HCT116 (cell line): Measurements from ENCODE around the genes CLUH and OR1D5.

DNA sequence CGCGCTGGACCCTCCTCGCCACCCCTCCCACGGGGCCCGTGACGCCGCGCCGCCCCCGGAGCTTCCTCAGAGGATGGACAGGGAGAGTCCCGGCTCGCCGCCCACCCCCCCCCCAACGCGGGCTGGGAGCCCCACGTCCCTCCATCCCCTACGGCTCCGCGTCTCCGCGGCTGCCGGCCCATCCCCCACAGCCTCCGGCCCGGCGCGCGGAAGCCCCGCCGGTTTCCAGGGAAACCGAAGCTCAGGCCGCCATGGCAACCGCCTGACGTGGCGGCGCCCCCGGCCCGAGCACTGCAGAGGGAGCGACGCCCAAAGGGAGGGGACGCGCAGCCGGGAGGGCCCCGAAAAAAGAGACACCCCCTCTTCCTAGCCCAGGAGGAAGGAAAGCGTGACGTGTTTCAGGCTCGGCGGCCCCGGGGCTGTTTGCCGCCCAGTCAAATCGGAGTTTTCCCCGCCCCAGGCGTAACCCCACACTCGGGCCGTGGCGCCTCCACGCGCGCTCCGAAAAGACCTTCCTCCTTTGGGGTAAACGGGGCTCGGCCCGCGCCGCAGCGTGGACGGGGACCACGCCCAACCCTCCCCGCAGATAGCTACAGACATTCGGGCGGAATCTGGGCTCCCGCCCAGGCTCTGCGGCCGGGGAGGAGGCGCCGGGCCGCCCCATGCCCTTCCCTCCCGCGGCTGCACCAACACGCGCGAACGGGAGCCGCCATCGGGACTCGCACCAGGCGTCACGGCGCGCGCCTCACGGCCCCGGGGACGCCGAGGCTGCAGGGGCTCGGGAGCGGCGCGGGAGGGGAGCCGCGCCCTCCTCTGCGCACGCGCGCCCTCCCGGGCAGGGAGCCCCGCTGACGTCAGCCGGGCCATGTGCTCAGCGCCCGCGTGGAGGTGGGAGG, 7.6 kb downstream of the MNT start:
- RRBS: 1% methylated on average over 57 of the region's 111 CpGs

DNA sequence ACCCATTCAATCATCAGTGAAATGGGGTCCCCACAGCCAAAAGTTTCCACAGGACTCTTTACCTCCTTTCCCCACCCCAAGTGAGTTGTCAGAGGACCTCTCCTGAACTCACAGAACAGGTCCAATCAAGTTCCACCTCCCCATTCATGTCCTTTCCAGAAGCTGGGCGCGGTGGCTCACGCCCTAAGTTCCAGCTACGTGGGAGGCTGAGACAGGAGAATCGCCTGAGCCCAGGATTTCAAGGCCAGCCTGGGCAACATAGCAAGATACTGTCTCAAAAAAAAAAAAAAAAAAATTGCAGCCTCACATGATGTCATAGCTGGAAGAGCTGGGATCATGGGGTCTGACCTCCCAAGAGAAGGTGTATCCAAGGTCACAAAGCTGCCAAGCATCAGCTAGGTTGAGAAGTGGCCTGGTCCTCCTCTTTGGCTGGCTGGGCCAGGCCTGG, 5.4 kb upstream of the MNT start:
- RRBS: no CpG with 5 or more reads among the region's 5 CpGs

DNA sequence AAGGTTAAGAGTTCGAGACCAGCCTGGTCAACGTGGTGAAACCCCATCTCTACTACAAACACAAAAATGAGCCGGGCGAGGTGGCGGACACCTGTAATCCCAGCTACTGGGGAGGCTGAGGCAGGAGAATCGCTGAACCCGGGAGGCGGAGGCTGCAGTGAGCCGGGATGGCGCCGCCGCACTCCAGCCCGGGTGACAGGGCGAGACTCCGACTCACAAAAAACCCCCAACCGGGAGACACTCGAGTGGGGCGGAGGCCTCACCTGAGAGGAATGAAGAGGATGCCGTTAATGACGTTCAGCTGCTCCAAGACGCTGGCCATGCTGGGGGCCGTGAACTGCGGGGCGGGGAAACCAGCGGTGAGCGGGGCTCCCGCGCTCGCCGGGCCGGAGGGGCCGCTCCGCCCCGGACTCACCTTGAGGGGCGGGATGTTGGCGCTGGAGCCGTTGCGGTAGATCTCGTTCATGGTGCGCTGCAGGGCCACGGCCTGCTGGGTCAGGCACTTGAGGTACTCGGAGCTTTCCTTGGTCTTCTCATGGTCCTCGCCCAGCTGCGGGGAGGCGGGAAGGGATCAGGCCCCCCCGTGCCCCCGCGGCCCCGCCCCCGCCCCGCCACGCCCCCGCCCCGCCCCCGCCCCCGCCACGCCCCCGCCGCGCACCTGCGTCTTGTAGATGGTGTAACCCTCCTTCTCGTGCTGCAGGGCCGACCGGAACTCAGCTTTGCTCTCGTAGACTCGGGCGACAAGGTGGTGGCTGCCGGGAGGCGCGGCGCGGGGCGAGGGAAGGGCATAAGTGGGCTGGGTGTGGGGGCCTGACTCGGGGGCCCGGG, 20.0 kb downstream of the CLUH start:
- RRBS: 93% methylated on average over 12 of the region's 75 CpGs

DNA sequence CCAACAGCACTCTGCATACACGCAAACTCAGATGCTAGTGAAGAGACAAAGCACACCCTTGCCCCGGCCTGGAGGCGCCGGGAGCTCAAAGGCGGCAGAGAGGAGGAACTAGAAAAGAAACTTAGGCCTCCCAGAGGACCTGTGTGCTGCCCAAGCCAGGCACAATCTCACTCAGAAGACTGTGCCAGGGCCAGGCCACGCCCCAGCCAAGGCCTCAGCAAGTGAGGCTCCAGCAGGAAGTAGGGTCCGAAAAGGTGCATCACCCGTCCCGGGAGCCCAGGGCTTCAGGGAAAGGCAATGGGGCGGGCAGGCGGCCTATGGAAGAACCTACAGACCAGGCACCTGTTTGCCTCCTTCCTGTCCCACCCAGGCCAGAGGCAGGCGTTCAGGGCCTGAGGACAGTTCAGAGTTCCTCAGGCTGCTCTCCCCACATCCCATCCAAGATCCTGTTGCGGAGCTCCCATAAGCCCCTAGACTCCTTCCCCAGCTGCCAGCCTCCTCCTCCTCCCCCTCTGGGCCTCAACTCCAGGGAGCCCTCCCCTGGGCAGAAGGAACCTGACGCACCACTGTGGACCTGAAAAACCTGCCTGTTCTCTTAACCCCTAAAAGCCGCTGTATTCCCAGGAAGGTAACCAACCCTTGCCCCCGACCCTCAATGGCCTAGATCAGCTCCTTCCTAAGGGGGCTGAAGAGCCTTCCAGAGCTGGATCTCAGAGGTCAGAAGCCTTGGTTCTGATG, 2.4 kb downstream of the CLUH start:
- RRBS: no CpG with 5 or more reads among the region's 16 CpGs

GRCh38 chr17:2711426-2712089, at the start of gene CLUH:
TSS of gene CLUH (minus strand) at chr17:2711764.
- RRBS: 2% methylated on average over 30 of the region's 86 CpGs

- RRBS: no CpG with 5 or more reads among the region's 6 CpGs
These were observed 2.0 kb downstream of the RAP1GAP2 start for GRCh38 chr17:2798312-2798614.

DNA sequence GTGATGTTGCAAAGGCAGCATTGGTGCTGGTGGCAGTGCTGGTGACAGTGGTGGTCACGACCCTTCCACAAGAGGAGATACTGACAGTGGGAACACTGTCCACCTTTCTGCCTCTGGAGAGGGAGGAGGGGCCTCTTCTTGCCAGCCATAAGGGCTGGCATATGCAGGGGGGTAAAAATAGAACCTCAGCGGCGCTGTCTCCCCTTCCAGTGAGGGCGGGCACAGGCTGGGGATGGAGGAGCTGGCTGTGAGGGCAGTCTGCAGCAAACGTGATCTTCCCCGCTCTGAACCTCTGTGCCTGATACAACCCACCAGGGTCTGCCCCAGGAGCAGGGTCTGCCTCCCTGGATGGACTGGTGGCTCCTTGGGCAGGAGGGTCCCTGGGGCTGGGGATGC, 3.4 kb downstream of the RAP1GAP2 start:
- RRBS: no CpG with 5 or more reads among the region's 6 CpGs

DNA sequence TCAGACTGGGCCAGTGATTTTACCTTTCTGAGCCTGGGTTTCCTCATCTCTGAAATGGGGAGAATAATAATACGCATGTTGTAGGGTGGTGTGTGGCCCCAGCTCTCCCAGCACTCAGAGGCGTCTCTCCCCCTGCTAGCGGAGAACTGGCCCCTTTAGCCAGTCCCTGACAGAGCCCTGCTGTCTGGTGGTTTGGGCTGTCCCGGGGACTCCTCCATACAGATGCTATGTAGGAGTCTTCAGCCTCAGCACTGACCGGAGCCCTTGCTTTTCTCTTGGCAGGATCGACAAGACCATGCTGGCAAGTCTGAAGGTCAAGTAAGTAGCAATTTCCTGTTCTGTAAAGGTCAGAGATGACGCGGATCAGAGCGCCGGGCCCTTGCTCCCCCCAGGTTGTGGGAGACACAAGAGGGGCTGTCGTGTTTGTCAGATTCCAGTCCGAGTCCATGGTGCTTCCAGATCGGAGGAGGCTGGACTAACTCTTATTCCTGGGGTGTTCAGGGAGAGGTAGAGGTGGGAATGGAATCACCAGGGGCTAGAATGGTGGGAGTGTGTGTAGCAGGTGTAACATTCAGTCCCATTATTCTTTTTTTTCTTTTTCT, 4.1 kb downstream of the RAP1GAP2 start:
- RRBS: no CpG with 5 or more reads among the region's 13 CpGs

- RRBS: 30% methylated on average over 1 of the region's 14 CpGs
These were observed 55.9 kb downstream of the RAP1GAP2 start for GRCh38 chr17:2851927-2852670.

DNA sequence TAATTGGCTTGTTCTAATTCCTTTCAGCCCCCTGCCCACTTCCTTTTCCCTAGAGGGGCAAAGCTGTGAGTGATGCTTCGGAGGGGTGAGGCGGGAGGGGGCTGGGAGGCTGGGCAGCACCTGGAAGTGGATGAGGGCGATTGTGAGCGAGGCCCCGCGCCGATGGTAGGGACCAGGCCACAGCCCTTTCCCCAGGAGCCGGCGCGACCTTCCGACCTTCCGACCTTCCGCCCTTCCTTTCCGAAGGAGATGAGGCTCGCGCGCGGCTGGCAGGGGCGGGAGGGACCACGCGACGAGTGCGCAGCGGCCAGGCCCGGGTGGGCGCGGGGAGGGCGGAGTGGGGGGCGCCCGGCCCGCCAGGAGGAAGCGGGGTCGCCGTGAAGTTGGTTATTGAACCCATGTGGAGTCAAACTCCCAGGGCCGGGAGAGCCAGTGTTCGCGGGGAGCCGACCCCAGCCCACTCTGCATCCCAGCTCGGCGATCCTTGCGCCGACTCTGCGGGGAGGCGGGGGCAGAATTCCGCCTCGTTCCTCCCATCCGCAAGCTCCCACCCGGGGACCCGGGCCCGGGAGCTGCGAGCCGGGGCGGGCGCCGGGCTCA, 56.5 kb downstream of the RAP1GAP2 start:
- RRBS: 66% methylated on average over 10 of the region's 55 CpGs

DNA sequence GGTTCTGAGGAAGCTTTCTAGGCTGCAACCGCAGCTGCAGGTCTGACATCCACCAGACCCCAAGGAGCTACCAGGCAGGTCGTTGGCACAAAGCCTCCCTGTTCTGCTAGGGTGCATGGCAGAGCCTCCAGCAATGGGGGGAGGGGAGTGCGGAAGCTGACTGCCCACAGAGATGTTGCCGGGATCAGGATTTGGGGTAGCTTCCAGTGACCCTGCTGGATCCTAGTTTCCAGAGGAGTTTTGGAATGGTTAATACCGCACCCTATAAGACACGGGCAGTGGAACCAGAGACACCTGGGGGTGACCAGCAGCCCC, 58.5 kb downstream of the RAP1GAP2 start:
- RRBS: no CpG with 5 or more reads among the region's 6 CpGs

DNA sequence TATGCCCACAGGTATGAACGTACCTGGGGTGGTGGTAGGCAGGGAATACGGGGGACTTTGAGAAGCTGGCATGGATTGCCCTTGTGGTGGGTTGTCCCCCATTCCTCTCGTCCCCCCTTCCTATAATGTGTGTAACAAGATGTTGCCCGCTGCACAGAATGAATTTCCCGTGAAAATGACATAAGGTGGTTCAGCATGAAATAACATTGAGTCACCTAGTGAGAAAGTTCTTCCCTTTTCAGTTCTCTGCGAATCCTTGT, 58.8 kb downstream of the RAP1GAP2 start:
- RRBS: no CpG with 5 or more reads among the region's 6 CpGs

DNA sequence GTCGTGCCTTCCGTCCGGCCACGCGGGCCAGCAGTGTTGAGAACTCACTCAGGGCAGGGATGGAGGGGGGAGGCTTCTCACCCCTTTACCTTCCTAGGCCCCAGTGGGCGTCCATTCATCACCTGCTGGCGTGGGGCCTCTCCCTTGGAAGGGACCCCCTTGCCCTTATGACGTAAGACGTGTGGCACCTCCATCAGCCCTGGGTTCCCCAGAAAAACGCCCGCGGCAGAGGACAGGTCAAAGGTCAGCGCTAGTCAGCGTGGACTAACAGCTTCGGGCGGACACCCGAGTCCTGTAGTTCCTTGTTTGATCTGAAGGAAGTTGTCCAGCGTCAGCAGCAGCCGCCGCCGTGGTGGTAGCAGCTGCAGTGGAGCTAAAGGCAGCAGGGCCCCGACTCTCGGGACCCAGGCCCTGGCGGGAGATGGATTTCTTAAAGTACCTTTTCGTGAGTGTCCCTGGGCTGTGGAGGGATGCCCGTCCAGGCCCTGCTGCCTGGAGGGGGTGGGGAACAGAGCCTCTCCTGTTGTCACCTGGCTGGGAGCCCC, 123.7 kb downstream of the OR1D5 start:
- RRBS: 93% methylated on average over 3 of the region's 26 CpGs

GRCh38 chr17:3003433-3004831, 59.5 kb downstream of the OR1D5 start:
- RRBS: 4% methylated on average over 3 of the region's 58 CpGs

DNA sequence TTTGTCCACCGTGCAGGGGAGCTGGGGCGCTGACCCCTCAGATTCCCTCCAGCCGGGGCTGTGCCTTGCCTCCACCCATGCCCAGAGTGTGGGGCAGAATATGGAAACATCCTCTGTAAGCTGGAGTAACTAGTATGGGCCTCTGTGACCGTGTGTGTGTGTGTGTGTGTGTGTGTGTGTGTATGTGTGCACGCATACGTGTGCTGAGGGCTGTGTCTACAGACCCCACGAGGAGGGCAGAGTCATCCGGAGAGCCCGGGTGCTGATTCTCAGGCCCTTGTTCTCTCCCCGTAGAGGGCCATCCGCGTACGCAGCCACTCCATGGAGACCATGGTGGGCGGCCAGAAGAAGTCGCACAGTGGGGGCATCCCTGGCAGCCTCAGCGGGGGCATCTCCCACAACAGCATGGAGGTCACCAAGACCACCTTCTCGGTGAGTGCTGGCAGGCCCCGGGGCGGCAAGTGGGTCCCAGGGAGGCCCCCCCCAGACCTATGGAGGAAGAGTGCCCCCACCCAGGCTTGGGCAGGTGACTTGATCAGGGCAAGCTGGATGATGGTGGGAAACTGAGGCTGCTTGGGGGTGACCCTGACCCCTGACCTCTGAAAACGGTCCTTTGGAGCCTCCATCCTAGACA, 45.5 kb downstream of the OR1D5 start:
- RRBS: no CpG with 5 or more reads among the region's 20 CpGs

DNA sequence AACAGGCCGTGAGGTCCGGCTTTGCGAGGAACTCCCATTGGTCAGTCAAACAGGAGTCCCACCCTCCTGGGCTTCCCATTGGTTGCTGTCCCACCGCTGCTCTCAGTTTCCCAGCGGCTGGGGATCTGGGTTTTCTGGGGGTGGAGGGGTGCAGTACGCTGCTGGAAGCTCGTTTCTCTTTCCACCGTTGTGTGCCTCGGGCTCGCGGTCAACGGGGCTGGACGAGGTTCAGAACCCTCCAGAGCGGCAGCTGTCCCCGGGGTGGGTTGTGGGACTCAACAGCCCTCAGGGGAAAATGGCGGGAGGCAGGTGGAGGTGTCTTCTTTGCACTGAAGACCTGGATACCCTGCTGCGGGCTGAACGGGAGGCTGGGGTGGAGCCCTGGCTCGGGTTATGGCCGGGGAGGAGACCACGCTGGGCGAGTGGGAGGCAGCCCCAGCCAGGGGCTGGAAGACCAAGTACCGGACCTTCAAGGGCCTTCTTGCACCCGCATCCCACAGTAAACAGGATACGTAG, 14.3 kb downstream of the OR1D5 start:
- RRBS: 57% methylated on average over 4 of the region's 25 CpGs

DNA sequence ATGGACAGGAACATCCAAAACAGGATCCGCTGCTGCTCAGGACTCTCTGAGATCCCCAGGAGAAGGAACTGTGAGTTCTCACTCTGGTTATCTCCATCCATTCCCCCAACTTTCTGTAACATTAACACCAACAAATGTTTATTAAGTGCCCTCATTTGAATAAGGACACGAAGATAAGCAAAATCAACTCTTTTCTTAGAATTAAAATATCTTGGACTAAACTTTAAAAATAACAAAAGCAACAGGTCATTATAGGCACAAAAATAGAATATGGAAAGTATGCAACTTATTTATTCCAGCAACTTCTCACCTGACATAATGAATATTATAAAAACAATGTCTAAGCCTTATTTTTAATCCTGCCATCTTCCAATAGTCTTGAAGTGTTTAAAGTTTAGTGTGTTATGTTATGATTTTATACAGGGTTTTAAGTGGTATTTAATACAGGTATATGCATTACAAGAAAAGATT, at the start of gene OR1D5:
Gene OR1D5 (minus strand): TSS at position 101 of the 471 bp plus-strand sequence.
- RRBS: no CpG with 5 or more reads among the region's 2 CpGs

GRCh38 chr17:3513352-3514209, 37.8 kb downstream of the ASPA start:
- RRBS: 100% methylated on average over 4 of the region's 22 CpGs

GRCh38 chr17:3763160-3763741, 37.7 kb downstream of the ITGAE start:
- RRBS: no CpG with 5 or more reads among the region's 9 CpGs

- RRBS: 63% methylated on average over 1 of the region's 22 CpGs
These were observed 2.1 kb downstream of the P2RX1 start for GRCh38 chr17:3913881-3914940.